WTC11 (cell line): ENCODE results near the gene TMEM30B.

DNA sequence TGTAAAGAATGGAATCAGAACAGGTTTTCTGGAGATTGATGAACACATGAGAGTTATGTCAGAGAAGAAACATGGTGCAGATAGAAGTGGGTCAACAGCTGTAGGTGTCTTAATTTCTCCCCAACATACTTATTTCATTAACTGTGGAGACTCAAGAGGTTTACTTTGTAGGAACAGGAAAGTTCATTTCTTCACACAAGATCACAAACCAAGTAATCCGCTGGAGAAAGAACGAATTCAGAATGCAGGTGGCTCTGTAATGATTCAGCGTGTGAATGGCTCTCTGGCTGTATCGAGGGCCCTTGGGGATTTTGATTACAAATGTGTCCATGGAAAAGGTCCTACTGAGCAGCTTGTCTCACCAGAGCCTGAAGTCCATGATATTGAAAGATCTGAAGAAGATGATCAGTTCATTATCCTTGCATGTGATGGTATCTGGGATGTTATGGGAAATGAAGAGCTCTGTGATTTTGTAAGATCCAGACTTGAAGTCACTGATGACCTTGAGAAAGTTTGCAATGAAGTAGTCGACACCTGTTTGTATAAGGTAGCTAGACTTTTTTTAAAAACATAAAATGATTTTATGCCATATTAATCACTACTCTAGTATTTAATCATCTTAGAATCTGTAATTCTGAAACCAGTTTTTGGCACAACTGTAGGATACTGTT, 34.1 kb downstream of the PPM1A start:
- PRO-cap, result no peak

GRCh38 chr14:60642069-60642879, 7.0 kb downstream of the SIX1 start:
- PRO-cap, result no peak

DNA sequence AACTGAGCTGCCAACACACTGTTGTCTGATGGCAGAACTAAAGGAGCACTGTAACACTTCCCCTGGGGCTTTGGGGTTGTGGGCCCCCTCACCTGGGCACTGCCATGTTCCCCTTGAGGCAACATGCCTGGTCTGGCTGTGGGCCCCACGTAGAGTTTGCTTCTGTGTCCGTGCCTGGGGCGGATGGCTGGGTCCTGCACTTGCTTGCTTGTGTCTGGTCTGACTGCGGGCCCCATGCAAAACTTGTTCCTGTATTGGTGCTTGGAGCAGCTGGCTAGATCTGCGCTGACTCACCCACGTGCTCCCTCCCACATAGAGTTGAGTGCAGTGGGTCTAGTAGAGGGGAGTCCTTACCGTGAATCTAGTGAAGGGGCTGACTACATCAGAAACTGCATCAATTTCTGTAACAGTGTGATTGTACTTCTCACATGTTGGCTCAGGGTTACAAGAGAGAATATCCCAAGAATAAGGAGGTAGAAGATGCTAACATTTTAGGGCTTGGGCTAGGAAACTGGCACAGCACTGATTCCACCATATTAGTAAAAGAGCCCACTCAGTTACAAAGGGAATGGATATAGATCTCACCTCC, 78.6 kb downstream of the MNAT1 start:
- PRO-cap, result no peak

DNA sequence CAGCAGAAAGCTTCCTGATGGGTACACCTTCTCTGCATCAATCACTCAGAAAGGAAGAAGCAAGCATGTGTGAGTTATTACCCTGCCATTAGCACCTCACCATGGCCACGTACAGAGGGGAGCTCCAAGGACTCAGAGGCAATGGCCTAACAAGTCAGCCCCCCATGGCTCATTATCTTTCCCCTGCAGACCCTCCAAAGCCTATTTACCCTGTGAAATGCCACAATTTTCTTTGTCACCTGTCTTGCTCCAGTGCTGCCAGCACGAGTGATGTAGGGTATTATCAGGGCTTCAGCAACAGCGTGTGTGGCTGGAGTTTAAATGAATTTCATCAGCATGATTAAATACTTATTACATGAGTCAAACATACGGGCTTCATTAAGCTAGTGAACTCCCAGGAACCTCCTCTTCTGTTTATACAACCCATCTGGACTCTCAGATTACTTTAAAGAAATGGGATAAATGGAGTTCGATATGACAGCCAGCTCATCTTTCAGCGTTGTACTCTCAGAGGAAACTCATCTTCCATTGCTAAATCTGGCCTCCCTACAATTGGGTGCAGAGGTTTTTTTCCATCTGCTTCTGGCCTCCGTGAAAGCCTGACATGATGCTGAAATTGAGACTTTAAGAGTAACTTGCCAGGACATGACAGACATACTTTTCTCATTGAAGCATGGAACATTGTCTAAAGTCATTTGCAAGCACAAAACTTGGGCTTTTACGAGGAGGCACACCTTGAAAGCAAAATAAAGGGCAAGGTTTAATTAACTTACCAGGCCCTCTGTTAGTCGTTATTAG, 135.8 kb downstream of the TMEM30B start:
- PRO-cap, result no peak

DNA sequence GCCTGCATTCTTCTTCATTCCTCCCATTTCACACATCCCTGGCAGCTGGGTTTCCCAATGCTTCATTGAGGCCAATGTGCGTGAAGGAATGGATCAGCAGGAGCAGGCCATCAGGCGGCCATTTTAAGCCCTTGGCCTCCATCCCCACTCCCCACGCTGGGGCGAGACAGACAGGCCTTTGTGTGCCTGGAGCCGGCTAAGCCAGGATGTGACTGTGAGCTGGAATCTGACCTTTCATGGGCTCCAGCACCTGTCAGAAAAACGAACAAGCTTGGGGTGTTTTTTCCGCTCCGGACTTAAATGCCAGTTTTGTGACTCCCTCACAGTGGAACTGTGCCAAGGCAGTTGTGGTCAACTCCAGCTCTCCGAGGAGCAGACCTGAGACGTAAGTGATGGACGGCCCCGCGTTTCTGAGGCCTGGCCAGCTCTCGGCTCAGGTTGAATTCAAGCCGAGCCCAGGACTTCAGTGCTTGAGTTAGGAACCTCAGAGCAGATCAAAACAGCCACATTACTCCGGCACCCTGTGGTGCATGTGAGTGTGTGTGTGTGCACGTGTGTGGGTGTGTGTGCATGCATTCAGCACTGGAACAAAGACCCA, 133.1 kb downstream of the TMEM30B start:
- PRO-cap, result no peak

GRCh38 chr14:61280873-61281677, at the start of gene TMEM30B:
Gene TMEM30B, minus strand, starts transcription at chr14:61281338.
- PRO-cap, result bidirectional peak, plus-strand start at chr14:61281597, minus-strand start at chr14:61281238

DNA sequence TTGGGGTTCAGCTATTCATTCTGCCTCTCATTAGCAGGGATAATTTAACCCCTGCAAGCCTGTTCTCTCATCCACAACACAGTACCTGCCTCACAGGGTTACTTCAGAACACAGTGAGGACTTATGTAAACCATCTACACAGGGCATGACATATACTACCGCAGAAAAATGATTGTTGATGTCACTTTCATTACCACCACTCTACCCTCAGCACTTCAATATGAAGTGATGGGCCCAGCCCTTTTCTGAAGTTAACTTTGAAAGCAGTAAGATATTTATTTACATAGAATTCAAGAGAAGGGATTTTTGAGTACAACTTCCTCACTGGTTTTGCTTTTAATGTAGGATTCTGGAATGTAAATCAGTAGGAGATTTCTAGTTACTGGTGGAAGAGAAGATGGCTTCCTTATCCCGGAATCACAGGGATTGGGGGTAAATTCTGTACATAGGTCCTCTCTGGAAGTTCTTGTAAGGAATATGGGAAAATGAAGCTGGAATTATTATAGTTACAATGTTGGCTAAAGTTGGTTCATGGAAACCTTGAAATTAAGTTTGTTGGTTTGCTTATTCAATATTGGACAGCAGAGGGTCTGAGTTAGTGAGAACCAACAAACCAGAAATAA, 14.7 kb downstream of the PRKCH start:
- PRO-cap, result no peak

DNA sequence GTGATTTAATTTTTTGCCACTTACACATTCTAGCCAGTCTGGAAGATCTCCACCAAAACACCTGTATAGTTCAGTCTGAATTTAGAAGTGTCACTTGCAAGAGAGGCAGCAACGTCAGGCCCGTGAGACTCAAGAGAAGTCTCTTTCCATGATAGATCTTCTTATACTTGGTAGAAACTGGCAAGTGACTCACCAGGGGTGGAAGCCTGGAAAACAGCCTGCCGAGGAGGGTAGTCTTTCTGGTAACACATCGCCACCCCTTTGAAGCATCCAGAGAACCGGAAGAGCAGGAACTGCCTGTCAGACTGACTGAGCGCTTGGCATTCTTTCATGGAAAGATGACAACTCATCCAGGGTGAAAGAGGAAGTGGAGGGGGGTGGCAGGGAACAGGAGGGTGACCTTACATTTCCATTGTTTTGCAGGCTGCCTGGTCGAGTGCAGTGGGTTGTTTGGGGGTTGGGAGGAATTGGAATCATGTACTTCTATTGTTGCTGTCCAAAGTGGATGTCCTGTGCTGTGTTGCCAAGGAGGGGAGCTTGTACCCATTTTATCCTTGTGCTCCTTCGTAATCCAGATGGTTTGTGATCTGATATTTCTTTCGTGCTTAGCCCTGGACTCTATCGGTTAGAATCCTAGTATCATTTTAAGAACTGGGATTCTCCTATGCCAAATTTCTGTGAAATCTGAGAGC, 34.5 kb downstream of the PRKCH start:
- PRO-cap, result no peak

- PRO-cap, result no peak
Observed at GRCh38 chr14:61368255-61368838, 47.0 kb downstream of the PRKCH start.

GRCh38 chr14:61435090-61435539, 113.7 kb downstream of the PRKCH start:
- PRO-cap, result no peak

DNA sequence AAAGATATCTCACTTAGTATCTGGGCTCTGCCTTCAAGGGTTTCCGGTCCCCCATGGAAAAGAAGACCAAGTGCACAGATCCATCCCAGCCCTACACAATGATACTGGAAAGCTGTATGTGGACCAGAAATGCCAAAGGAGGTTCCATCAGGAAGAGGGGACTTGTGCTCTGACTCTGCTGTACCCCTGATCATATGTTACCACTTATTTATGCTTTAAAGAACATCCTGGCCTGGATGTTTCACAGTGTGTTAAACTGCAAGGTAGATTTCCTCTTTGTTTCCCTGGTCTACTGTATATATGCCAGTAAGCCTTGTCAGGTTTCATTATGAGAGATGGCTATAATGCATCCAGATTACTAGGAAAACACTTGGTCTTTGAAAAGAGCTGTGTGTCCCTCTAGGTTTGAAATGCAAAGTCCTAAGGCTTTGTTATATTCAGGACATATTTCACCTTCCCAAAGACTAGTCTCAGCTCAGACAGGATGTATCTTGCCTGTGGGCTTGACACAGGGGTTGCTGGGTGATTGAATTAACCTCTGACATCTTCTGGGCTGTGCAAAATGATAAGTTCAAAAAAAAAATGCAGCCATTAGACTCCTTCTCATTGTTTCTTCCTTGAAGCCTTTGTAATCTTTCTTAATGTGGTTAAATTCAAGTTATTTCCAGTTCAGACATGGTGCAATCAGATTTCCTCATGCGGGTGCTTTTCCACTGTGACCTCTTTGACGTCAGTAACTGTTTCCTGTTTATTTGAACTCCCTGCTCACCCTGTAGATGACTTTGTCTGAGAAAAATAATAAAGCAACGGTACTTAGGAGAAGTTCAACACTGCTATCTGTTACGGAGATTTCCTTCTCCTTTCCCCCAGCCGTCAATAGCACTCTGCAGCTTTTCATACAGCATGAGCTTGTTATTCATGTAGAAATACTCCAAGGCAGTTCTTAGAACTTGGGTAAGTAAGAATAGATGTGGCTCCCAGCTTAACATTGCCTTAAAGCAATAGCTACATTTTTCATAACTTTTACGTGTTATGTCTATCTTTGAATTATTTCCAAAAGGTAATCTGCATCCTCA, 155.3 kb downstream of the PRKCH start:
- PRO-cap, result no peak

DNA sequence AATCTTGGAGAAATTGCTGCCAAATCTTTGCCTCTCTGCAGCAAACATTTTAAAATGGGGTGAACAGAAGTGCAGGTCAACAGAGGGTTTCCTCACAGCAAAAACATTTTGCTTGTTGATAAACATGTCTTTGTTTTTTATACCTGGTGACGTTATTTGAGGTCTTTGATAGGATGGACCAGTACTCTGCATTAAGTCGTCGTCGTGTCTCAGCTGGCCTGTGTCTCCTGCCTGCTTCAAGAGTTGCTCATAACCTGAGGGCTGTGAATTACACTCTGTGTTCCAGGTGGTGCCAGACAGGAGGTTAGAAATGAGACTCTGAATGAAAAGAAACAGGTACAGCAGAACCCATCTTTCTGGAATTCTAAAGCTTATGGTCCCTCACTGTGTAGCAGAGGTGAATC, 161.0 kb downstream of the PRKCH start:
- PRO-cap, result no peak

- PRO-cap, result no peak
Observed at GRCh38 chr14:61489770-61490017, 168.3 kb downstream of the PRKCH start.

DNA sequence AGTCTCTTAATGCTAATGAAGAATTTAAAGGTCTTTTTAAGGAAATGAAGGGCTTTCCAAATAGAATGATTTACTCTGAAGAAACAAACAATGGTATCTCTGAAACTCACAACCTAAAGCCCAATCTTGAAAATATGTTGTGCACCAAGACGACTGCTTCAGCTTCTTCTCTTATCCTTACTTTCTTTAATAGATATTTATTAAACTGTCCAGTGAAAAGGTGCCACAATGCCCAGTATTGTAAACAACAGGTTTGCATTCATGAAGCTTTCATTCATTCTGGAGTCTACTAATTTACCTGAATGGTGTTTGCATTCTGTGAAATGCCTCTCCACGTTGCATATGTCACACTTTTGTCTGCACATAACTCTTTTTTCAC, 145.1 kb upstream of the HIF1A start:
- PRO-cap, result no peak

DNA sequence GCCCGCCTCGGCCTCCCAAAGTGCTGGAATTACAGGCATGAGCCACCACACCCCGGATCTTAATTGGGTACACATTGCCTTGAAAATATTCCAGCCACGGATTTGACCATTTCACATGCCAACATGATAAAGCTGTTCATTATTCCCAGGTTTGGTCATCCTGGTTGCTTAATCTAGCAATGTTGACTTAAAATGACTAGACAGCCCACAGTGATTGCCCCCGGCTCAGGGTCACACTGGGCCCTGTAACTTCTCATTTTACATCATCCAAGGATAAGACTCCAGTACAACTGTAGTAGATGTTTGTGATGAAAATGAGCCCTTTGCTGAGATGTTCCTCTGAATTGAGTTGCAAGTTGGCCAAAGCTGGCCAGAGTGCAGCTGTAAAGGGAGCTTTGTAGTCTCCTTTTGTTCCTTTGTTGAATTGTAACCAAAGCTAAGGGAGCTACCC, 141.5 kb upstream of the HIF1A start:
- PRO-cap, result no peak

DNA sequence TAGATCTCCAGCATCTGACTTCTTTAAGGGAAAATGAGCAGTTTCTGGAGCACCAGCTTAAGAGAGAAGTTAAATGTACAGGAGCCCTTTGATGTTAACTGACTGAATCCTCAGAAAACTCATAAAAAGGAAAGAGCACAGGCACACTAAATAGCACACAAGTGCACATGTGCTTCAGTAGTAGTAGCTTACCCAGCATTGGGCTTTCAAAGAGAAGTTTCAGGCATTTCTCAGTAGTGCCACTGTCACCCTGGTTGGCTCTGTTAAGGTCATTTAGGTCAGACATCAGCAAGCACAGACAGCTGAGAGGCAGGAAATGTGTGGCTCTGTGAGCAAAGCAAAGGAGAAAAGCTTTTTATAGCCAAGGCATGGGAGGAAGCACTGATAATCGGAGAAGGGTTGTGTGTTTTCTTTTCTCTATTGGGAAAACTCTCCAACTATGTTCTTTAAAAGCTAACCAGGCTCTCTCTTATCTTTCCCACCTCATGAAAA, 96.3 kb upstream of the HIF1A start:
- PRO-cap, result no peak

- PRO-cap, result no peak
Observed at GRCh38 chr14:61642299-61642649, 53.0 kb upstream of the HIF1A start.

- PRO-cap, result no peak
Observed at GRCh38 chr14:61738659-61739325, 23.4 kb upstream of the SNAPC1 start.

DNA sequence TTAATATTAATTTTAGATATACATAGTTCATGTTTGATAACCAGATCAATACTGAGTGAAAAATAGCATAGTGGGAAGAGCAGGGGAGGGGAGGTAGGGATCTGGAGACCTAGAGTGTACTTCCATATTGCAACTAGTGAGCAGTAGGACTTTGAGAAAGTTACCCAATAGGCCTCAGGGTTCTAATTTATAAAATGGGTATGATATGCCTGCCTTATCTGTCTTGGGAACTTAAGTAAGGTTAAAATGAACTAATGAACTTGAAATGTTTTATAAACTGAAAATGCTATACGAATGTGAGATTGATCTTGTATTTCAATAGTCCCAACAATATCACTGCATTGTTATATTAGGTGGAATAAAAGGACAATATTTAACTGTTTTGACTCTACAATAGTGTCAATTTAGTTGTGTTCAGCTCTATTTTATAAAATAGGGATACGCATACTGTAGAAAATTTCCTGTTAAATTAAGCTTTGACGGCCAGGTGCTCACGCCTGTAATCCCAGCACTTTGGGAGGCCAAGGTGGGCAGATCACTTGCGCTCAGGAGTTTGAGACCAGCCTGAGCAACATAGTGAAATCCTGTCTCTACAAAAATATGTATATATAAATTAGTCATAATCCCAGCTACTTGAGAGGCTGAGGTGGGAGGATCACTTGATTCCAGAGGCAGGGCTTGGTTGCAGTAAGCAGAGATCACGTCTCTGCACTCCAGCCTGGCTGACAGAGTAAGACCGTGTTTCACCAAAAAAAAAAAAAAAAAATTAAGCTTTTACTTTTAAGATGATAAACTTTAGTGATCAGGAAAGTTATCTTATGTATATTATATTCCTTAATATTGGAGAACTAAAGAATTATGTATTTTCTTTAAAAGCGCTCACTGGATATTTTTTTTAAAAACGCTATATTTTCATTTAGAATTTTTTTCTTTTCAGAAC, 18.2 kb upstream of the SNAPC1 start:
- PRO-cap, result no peak

GRCh38 chr14:63205050-63205331, 748 bp downstream of the RHOJ start:
- PRO-cap, result no peak